ENCODE results near the gene BTBD2.

DNA sequence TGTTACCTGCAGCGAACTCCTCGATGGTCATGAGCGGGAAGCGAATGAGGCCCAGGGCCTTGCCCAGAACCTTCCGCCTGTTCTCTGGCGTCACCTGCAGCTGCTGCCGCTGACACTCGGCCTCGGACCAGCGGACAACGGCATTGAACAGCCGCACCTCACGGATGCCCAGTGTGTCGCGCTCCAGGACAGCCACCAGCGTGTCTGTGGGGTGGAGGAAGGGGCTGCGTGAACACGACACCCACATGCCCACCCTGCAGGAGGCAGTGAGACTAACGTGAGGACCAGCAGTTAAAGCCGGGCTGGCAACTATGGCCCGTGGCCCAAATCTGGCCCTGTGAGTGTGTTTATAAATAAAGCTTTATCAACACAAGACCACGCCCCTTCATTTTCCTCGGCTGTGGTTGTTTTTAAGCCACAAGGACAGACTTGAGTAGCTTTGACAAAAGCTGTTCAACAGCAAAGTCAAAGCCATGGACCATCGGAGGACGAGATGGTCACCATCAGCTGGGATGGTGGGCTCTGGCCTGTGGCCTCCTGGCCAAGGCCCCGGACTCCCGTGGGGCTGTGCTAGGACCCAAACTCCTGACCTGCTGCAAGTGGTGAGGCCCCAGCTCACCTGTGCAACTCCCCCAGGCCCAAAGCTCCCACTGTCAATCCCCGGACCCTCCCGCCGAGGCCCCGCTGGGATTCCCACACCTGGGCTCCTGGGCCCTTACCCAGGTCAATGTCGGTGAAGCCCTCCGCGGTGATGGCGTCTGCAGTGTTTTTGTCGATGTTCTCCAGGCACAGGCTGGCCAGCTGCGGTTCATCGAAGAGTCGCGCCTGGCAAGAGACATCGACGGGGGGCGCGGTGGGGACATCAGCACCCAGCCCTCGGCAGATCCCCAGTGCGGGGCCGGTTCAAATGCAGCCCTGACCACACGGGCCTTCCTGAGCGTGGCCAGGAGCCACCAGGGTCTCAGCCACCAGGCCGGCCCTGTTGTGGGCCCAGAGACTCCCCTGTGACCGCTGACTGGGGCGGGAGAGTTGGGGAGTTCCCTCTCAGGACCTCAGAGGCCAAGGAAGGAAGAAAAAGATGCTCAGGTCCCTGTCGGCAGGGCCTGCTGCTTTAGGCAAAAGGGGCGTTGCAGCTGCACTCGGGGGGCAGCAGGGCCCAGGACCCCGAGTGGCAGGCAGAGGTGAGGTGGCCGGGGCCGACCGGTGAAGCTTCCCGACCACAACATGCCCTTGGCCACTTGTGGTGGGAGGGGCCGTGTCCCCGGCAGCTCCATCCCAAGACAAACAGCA lies 25.1 kb downstream of the BTBD2 start:
- PRO-cap, result no peak

- PRO-cap, result unidirectional peak, minus-strand start at chr19:2015505; unidirectional peak, minus-strand start at chr19:2015708
Measured at GRCh38 chr19:2014862-2016025, at the start of gene BTBD2. Gene BTBD2, minus strand, starts transcription at chr19:2015714.

DNA sequence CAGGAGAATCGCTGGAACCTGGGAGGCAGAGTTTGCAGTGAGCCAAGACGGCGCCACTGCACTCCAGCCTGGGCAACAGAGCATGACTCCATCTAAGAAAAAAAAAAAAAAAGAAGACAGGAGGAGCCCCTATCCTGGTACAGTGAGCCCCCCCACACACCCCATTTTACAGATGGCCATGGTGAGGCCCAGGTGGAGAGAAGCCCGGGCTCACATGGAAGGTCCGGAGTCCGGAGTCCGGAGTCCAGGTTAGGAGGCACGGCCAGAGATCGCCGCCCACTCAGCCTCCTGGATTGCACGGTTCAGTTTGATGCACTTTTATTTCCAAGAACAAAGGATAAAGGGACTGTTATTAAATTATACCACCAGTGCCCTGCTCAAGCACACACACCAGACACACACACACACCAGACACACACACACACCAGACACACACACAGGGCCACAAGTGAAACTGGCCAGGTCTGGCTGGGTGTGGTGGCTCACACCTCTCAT lies 11.3 kb upstream of the BTBD2 start:
- PRO-cap, result no peak

DNA sequence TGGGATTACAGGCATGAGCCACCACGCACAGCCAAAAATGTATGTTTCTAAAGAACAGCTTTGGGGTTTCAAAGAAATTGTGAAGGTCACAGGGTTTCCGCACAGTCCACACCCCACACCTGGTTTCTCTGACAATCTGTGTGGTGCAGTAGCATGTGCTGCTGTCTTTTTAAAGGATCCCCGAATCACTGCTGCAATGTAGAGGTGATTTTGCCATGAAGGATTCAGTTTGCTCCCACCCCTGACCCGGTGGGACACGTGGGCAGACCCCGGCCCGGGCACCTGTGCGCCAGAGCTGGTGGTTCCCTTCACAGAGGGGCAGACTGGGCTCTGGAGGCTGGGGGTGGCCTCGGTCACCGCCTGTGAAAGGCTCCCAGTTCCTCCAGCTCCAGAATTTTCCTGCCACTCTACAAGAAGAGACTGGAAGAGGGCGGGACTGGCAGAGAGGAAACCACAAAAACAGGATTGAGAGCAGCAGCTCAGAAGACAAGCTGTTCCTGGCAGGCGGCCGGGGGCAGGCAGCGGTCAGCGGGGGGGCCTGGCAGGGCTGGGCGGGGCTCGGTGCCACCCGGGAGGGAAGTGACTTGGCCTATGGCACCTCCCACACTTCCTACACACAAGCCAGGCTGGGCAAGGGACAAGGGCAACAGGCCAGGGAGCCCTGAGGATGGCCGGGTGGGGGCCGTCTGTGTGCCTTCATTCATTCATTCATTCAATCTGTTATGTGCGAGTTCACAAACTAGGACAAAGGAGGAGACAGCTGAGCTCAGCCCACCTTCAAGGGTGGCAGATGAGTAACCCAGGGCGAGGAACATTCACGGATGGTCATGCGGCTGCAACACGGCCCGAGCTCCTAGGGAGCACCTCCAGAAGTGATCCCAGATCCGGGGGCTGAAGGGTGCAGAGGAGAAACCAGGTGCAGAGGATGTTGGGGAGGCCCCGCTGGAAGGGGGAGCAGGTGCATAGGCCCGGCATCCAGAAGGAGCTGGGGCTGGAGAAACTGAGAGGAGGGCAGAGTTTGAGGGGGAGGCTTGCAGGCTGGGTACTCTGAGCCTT lies 16.8 kb upstream of the BTBD2 start:
- PRO-cap, result no peak

- PRO-cap, result no peak
Measured at GRCh38 chr19:2037315-2037983, 13.6 kb downstream of the MKNK2 start.

DNA sequence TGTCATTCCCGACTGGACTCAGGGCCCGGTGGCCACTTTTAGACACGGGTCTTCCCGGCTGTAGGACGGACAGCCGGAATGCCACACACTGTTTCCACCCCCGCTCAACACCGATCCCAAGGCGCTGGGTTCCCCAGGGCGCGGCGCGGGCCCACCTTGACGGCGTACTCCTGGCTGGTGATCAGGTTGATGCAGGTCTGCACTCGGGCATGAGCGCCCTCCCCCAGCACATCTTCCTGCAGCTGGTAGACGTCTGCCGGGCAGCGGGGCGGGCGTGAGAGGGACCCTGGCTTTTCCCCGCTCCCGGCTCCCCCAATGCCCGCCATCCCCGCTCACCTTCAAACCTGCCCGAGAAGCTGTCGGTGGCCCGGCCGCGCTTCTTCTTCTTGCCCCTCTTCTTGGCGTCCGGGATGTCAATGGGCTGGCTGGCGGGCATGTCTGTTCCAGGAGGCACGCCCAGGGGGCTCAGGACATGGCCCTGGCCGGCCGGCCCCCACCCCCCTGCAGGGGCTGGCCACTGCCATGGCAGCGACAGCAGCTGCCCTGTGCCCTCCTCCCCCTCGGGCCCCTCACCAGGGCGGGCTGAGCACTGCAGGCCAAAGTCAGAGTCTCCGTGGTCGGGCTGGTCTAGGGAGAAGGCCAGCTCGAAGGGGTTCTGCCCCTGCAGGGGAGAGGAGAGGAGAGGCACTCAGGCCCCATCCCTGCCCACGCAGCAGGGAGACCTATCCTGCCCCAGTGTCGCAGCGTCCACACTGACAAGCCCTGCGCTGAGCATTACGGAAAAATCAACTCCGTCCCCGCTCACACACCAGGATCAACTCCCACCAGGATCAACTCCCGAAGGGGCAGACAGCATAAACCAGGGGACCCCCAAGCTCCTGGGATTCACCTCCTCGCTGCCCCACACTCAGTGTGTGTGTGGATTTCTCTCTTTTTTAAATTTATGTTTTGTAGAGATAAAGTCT lies 4.7 kb downstream of the MKNK2 start:
- PRO-cap, result no peak

GRCh38 chr19:2049398-2050518 lies 1.3 kb downstream of the MKNK2 start:
- PRO-cap, result unidirectional peak, plus-strand start at chr19:2050183

GRCh38 chr19:2059057-2060280 lies 8.4 kb upstream of the MKNK2 start:
- PRO-cap, result no peak

DNA sequence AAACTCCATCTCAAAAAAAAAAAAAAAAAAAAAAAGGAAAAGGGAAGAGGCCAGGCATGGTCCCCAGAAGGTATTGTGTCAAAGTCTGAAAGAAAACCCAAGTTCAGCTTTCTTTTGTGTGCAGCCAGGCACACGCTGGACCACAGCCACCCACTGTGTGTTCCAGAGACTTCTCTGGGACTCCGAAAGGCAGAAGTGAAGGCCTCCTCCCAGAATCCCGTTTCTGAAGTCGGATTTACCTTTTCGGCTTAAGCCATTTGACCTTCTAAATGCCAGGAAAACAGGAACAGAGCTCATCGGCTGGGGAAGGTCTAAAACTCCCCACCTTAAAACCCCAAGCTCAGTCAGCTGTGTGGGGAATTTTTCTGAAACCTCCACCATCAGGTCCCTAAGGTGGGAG lies 3.4 kb downstream of the MOB3A start:
- PRO-cap, result no peak

DNA sequence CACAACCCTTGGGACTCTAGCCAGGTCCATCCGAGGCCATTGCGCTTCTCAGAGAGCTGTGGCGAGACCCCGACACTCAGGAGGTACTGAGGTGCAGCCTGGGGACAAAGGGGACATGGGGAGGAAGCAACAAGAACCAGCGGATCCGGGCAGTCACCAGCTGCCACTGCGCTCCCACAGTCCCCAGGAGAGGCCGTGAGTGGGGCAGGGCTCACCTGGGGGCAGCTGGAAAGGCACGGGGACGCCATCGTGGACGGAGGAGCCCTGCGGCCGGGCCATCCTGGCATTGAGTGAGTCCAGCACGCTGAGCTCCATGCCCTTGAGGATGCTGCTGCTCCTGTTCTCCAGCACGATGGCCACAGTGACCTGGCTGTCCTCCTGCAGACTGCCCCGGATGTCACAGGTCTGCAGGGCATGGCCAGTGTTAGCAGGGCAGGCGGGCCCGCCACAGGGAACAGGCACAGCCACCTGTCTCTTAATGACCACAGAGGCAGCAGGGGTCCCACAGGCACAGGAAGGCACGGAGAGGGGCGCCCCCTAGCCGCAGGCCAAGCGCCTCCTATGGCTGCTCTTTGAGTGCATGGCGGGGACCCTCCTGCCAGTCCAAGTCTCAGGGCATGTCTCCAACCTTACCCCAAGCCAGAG lies 13.9 kb downstream of the IZUMO4 start:
- PRO-cap, result no peak

DNA sequence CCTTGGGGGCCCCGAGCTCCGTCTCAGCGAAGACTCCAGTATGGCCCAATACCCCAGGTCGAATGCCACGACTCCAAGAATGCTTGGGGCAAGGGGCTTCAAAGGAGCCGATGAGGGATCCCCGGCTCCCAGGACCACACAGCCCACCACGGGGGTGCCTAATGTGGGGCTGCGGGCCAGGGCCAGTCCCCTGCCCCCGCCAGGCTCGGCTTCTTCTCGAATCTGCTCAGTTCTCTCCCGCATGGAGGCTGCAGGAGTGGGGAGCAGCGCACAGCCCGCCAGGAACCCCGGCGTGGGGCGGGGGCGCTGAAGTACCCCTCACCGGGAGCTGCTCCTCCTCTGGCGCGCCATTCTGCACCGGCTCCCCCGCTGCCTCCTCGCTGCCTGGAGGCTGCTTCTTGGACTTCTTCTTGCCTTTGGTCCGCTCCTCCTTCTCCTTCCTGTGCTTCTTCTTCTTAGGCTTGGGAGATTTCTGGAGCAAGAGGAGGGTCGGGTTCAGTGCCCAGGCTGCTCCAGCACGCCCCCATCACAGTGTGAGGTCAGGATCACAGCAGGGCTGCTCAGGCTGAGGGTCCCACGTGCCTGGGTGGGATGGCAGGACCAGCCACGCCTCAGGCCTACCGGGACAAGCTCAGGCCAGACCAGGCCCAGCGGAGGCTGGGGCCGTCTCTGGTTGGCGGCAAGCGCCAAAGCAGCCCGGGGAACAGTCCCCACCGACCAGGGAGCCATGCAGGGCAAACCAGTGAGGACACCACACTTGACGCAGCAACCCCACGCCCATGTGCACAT lies 14.8 kb downstream of the IZUMO4 start:
- PRO-cap, result no peak

DNA sequence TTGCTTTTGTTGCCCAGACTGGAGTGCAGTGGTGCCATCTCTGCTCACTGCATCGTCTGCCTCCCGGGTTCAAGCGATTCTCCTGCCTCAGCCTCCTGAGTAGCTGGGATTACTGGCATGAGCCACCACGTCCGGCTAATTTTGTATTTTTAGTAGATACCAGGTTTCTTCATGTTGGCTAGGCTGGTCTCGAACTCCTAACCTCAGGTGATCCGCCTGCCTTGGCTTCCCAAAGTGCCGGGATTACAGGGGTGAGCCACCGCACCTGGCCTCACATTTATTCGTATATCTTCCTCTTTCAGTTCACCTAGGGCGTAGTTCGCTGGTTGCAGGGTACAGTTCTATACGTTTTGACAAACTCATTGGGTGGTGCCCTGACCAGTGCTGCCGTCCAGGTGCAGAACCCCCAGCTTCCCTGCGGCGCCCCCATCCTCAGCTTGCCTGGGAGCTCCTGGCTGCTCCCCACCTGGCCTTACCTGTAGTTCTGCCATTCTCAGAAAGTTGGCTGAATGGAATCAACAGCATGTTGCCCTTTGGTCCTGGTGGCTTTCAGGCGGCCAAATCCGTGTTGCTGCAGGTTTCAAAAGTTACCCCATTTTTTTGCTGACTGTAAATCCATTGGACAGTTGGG lies 2.8 kb downstream of the DOT1L start:
- PRO-cap, result no peak

DNA sequence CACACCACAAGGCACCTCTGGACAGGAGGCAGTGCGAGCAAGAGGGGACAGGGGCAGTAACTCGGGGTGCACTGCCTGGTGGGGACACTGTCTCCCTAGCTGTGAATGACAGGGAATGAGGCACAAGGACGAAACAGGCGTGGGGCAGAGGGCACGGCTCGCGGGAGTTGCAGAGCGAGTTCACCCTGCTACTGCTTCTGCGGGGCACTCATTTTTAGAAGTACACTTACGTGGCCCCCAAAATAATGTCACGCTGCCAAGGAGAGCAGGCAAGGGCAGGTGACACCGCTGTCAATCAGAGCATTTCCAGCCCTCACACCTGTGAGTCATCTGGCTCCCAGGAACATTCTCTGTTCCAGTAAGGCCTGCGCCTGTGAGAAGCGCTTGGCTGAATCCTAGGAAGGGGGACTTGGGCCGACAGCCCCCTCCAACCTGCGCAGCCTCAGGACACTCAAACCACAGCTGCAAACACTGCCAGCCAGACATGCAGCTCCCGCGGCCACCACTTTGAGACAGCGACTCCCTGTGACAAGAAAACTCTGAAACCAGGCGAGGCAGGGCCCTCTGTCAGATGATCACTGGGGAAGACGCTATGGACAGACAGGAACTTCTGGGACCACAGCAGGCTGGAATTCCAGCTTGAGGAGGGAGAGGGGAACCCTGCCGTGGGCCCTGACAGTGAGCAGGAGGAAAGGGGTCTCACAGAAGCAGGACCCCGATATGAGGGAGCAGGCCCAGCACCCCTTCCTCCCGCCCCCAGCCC lies 12.7 kb downstream of the DOT1L start:
- PRO-cap, result no peak

- PRO-cap, result no peak
Measured at GRCh38 chr19:2179745-2180255, 16.1 kb downstream of the DOT1L start.

GRCh38 chr19:2280820-2281213 lies 1.2 kb downstream of the PEAK3 start:
- PRO-cap, result no peak

DNA sequence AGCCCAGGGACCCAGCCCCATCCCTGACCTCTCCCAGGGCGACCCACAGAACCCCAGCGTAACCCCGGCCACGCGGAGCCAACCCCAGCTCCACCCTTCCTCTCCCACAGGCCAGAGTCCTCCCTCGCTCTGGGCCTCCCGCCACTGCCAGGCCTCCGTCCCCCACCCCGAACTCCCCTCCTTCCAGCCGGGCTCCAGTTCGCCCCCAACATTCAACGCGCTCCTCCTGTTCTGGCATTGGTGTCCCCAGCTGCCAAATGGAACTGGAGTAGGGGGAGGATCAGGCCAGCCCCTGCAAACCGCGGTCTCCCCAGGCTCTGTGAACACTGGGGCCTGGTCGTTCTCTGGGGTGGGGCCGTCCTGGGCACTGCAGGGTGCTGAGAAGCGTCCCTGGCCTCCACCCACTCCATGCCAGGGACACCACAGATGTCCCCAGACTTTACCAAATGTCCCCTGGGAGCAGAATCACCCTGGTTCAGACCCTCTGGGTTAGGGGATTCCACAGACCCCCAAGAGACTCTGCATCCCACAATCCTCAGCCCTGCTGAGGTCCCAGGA lies 7.3 kb downstream of the LINGO3 start:
- PRO-cap, result no peak

- PRO-cap, result bidirectional peak, plus-strand start at chr19:2428089, minus-strand start at chr19:2427888
Measured at GRCh38 chr19:2427750-2428832, 705 bp upstream of the TIMM13 start.

DNA sequence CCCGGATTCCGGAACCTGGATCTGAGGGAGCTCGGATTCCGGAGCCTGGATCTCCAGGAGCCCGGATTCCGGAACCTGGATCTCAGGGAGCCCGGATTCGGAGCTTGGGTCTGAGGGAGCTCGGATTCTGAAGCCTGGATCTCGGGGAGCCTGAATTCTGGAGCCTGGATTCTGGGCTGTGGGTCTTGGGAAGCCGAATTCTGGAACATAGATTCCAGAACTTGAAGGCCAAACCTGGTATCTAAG lies 6.4 kb upstream of the LMNB2 start:
- PRO-cap, result bidirectional peak, plus-strand start at position 88 of the sequence, minus-strand start outside the sequence

GRCh38 chr19:2475114-2475712 lies 714 bp upstream of the GADD45B start:
- PRO-cap, result no peak

DNA sequence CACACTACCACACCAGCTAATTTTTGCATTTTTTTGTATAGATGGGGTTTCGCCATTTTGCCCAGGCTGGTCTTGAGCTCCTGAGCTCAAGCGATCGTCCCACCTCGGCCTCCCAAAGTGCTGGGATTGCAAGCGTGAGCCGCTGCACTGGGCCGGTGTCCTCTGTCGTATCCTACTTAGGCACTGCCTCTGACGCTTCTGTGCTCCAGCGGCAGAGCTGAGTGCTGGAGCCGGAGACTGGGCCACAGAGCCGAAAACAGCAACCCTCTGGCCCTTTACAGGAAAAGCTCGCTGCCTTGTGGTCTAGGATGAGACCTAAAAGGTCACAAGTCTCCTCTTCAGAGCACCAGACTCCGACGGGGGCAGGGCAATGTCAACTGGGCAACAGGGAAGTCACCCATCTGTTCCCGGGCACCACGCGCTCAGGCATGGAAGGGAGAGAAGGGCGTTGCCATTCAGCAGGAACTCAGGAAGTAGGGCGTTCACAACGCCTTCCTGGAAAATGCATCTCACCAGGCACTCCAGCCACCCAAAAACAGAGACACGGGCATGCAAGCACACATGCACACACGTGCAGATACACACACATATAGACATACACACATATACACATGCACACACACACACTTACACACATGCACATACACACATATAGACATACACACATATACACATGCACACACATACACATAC lies 91.7 kb downstream of the GADD45B start:
- PRO-cap, result no peak

Data from WTC11 (cell line).